Colic lymph node (tissue), 1 donor: ENCODE measurements around the genes NABP1, STK17B and C2orf66.

- PRO-cap, result bidirectional peak, plus-strand start at chr2:191678136, minus-strand start at chr2:191677860
These were observed at the start of gene NABP1 for GRCh38 chr2:191678071-191678359. Gene NABP1 (plus strand): TSS chr2:191678136.

GRCh38 chr2:191690106-191690567 is 12.2 kb downstream of the NABP1 start:
- PRO-cap, result no peak

GRCh38 chr2:191843317-191843605 is 3.6 kb downstream of the CAVIN2 start:
- PRO-cap, result no peak

DNA sequence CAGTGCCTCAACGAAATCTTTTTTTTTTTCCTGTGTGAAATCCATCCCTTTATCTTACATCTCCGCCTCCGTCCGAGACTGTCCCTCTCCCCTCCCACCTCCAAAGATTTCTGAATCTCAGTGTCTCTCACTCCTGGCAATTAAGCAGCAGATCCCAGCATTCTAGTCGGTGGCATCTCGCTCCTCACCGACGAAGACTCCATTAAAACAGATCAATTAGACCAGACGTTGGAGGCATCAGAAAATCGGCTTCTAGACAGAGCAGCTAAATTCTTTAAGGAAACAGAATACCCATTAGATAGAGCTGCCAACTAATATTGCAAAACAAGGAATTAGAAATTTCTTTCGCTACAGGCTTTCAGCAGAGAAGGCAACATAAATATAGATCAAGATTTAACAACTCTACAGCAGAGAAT is 1.9 kb upstream of the TMEFF2 start:
- PRO-cap, result no peak

GRCh38 chr2:192222922-192223322 is 28.2 kb upstream of the TMEFF2 start:
- PRO-cap, result unidirectional peak, plus-strand start at chr2:192223106

- PRO-cap, result bidirectional peak, plus-strand start at chr2:195559911, minus-strand start at chr2:195559748
These were observed 97.5 kb upstream of the SLC39A10 start for GRCh38 chr2:195559430-195560066.

- PRO-cap, result no peak
These were observed 44.3 kb upstream of the SLC39A10 start for GRCh38 chr2:195612463-195613370.

DNA sequence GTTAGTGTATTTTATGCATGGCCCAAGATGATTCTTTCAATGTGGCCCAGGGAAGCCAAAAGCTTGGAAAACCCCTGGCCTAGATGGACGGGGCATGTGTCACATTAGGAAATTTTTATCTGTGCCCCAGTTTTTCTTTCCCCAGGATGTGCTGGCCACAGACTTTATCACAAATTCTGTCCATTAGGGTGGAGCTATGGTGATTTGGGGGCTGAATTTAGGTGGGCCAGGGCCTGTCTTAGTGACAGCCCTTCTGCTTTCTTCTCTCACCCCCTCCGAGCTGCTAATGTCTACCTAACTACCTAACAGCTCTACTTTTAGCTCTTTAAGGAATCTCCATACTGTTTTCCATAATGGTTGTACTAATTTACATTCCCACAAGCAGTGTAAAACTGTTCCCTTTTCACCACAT is 8.7 kb upstream of the DNAH7 start:
- PRO-cap, result no peak

DNA sequence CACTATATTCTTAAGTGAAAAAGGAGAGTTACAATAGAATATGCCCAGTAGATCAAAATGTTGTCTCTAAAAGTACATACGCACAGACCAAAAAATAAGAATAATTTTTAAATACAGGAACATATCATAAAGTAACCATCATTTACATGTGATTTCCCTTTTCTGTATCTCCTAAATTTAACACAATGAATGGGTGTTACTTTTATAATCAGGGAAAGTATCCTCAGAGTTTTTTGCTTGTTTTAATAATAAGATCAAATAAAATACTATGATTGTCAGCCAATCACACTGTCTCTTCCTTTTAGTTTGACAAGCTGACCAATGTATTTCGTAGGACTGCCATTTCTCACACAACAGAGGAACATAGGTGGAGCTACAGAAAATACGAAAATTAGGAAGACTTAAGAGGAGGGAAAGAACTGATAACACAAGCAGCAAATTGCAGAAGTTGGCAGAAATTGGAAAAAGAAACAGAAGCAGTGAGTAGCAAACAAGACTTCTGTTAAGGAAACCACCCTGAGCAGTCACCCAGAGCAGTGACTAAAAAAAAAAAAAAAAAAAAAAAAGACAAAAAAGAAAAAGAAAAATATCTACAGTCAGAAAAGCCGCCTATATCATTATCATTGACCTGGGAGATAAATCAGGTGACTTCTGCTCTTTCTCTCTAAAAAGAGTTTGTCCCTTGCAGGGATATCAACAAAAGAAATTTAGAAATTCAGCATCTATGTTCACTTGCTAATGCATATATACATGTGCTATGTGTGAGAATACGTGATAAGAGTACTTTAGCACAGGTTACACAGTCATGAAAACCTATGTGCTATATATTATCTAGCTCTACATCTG is 21.5 kb downstream of the STK17B start:
- PRO-cap, result no peak

- PRO-cap, result no peak
These were observed 17.3 kb downstream of the STK17B start for GRCh38 chr2:196154047-196154432.

DNA sequence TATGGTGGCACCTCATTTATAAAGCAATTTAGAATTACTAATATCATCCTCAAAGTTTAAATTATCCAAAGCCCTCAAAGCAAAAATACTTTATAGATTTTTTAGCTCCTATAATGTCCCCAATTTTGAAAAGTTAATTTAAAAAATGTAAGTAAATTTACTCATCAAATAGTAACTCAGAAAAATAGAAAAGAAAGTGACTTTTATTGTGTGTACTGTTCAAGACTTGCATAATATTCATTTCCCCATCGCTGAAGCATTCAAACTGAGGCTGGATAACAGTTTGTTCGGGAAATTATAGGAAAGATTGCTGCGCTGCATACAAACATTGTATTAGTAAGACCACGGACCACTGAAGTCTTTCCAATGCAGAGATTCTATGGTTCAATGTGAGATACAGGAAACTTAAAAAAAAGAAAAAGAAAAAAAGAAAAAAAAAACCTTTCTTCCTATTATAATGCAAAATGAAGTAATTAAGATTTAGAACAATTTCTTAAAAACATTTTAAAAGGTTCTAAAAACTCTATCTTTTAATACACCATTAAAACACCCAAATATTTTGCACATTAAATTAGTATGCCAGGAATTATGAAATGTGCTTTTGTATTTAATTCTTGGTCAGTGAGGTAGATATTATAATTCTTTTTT is 10.4 kb downstream of the STK17B start:
- PRO-cap, result no peak

- PRO-cap, result no peak
These were observed 5.8 kb downstream of the STK17B start for GRCh38 chr2:196165683-196165958.

- PRO-cap, result unidirectional peak, minus-strand start at chr2:196171260; unidirectional peak, minus-strand start at chr2:196171316; bidirectional peak, plus-strand start at chr2:196171912, minus-strand start at chr2:196171578
These were observed at the start of gene STK17B for GRCh38 chr2:196171013-196171995. Gene STK17B (minus strand): TSS chr2:196171578.

GRCh38 chr2:196172495-196172948 is 1.1 kb upstream of the STK17B start:
- PRO-cap, result no peak

- PRO-cap, result no peak
These were observed 42.1 kb upstream of the STK17B start for GRCh38 chr2:196213059-196214278.

DNA sequence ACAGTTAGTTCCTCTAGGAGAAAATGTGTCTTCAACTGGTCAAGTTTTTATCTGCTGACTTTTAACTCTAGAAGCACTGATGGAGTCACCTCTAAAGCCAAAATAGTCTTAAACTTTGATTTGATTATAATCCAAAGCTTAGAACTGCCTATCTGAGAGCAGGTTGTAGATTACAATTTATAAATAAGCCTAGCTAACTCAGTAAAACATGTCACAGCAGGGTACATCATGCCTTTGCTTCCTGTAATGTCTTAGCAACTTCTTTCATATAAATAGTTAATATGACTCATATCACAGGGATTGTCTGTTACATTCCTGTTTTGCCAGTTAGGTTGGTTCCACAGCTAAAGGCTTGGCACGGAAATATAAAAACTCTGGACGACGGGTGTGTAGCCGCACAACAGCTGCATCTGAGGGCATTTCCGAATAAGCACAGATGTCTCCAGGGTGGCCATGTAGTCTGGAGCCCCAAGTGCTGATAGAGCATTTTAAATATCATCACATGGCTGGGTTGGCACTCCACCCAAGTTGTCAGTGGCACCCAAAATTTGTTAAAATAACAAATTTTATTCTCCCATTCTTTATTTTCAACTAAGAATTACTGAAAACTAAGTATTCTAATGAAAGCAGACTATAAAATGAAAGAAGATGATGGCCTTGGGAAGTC is 61.6 kb upstream of the STK17B start:
- PRO-cap, result no peak

GRCh38 chr2:196260574-196261250 is 89.3 kb upstream of the STK17B start:
- PRO-cap, result bidirectional peak, plus-strand start at chr2:196260710, minus-strand start at chr2:196260709

- PRO-cap, result no peak
These were observed 118.5 kb downstream of the HECW2 start for GRCh38 chr2:196474869-196475276.

DNA sequence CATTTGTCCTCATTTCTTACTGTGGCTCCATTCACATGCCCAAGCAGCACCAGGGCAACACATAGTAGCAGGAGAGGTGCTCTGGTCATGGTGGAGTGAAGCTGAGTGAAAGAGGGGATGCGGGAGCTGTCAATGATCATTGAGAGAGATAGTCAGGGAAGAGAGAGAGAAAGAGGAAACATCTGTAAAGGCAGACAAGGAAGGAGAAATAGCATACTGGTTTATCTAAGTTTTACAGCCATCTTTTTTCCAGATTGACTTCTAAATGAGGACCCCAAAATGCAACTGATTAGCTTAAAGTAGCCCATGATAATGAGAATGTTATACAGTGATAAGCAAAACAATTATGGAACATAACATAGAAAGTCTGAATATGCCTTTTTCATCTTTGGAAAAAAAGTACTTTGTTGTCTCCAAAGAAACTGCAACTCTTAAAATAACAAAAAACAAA is at the start of gene C2orf66:
Gene C2orf66, minus strand, starts transcription at position 108 of the 451 bp plus-strand sequence.
- PRO-cap, result no peak

DNA sequence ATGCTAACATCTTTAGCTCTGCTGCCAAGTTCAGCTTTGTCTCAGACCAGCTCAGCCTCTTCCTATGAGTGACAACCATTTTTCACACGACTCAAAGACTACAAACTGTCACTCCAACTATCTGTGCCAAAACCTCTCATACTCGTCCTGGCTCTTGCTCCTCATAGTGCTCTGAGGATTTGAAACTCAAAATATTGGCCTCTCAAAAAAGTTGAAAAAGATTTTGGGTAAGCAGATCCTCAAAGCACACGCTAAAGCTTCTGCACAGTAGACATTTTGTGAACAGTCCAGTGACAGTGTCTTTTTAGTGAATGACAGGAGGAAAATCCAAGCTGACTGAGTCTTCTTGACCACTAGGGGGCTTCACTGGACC is 85.4 kb upstream of the PGAP1 start:
- PRO-cap, result no peak